Cerebral cortex (tissue), 2 donors: ENCODE data around the gene ETS1.

GRCh38 chr11:126329498-126330072, 25.7 kb downstream of the DCPS start:
- PRO-cap, 2 experiments: no peak in any of the 2 experiments

- PRO-cap, 2 experiments: no peak in any of the 2 experiments
These were observed 2.8 kb downstream of the ST3GAL4 start for GRCh38 chr11:126358119-126358768.

- PRO-cap, 2 experiments: no peak in any of the 2 experiments
These were observed 10.7 kb downstream of the ST3GAL4 start for GRCh38 chr11:126365888-126366839.

- PRO-cap, 2 experiments: no peak in any of the 2 experiments
These were observed 11.5 kb downstream of the ST3GAL4 start for GRCh38 chr11:126366840-126367481.

DNA sequence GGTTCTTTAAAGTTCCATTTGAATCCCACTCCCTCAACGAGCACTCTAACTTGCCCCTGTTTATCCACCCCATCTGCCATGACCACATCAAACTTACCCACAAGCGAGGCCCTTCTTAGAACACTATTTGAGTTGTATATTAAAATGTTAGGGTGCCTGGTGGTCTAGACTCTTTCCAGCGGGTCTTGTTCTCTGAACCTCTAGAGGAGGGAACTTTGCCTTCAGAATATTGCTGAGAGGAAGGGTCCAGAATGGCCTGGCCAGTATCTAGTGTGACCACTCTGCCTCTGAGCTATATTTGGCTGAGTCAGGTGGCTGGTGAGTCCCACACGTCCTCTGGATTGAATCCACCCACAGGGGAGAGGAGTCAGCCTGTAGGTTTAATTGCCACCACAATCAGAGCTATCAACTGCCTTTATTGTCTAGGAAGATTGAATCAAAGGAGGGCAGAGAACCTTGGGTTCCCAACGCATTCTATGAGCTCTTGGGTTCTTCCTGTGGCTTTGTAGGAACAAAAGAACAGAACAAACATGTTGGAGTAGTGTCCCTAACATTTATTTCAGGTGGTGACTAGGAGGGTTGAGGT, 67.6 kb downstream of the ST3GAL4 start:
- PRO-cap, 2 experiments: no peak in any of the 2 experiments

GRCh38 chr11:126685668-126686158, 314.9 kb downstream of the KIRREL3 start:
- PRO-cap, 2 experiments: no peak in any of the 2 experiments

- PRO-cap, 2 experiments: no peak in any of the 2 experiments
These were observed 78.5 kb downstream of the KIRREL3 start for GRCh38 chr11:126922009-126922445.

- PRO-cap, 2 experiments: no peak in any of the 2 experiments
These were observed 627.7 kb upstream of the KIRREL3 start for GRCh38 chr11:127628219-127628646.

DNA sequence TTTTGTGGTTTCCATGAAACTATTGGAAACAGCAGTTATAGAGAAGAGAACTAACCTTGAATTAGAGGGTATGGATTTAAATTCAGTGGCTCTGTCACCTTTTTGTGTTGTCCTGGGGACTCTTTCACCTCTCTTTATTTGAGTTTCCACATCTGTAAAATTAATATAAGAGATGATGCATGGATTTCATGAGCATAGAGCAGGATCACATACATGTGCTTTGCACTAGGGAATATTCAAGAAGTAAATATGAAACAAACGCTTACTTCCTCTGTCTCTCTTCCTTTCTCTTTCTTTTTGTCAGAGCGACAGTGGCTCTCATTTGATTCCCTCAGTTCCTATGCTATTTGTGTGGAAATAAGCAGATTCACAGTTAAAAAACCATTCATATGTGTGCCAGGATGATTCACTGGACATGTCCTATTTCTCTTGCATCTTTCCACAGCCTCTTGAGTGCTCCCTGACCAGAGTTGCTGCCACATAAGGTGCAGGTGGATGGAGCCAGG, 533.1 kb downstream of the ETS1 start:
- PRO-cap, 2 experiments: no peak in any of the 2 experiments

DNA sequence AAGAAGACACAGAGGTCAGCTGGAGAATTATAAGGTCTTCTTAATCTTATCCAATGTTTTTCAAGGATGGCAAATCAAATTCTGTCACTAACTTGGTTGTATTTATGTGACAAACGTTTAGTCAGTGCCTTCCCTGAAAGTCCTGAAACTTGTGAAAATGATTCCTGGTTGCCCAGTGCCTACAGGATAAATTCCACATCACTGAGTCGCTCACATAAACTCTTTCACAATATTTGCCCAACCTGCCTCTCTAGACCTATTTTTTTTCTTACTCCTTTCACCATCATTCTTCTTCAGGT, 379.7 kb downstream of the ETS1 start:
- PRO-cap, 2 experiments: no peak in any of the 2 experiments

DNA sequence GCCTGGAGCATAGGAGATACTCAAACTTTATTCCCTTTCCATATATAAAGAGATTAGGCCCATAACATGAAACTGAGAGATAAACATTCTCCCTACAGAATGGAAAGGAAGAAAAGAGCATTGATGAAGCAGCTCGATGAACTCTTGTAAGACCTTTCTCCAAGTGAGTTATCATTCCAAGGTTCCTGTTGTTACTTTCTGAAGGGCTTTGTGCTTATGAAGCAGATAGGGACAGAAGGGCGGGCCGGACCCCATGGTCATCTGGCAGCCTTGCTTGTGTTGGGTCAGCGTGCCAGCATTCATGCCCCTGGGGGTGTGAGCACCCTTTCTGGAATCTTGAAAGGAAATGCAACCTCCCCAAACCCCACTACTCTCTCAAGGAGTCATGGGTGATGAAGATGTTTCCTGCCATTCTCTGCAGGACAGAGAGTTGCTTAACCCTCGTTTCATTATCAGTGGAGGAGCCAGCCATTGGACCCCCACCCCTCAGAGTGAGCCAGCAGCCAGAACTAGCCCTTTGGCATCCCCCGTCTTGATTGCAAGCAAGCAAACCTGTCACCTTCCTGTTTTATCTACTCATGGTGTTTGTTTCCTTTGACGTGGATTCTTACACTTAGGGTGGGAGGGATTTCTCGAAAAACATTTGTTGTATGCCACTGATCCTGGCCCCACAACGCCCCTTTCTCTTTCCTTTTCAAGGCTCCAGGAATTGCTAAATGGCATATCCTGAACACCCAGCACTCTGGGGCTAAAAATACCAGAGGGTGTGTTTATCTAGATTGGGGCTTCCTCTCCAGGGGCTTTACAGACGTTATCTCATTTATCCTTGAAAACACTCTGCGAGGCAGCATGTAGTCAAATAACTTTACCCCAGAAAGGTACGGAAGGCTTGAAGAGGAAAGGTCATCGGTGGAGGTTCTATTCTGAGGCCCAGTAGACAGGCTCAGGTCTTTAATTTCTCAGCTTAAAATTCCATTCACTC, 258.3 kb downstream of the ETS1 start:
- PRO-cap, 2 experiments: no peak in any of the 2 experiments

GRCh38 chr11:128330186-128330680, 257.1 kb downstream of the ETS1 start:
- PRO-cap, 2 experiments: no peak in any of the 2 experiments

DNA sequence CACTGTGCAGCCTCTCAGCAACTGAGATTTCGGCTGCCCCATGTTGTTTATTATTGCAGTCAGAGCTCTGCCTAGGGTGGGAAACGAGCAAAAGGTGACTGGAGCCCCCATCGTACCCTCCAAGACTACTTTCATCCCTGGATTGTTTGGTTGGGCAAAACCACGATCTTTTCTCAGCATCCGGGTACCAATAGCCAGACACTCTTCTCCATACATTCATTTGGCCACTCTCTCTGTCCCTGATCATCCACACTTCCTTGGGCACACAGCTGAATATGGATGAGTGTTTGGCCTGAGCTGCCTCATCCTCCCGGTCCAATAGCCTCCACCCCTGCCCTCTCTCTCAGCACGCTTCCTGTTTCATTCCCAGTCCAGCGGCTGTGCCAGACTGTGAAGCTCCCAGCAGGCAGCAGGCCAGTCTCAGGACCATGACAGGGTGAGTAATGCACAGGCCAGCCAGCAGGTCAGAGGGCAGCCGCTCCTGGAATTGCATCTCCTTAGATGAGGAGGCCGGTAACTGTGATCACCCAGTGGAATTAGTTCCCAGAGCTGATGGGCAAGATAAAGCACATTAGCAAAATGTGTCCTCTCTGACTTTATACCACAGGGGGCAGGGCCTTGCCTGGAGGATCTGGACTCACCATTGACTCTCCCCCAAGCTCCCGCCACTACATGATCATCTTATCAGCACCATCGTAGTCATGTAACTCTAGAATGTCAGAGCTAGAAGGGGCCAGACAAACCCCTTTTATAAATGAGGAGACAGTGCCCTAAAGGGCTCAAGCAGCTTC, 251.2 kb downstream of the ETS1 start:
- PRO-cap, 2 experiments: no peak in any of the 2 experiments

DNA sequence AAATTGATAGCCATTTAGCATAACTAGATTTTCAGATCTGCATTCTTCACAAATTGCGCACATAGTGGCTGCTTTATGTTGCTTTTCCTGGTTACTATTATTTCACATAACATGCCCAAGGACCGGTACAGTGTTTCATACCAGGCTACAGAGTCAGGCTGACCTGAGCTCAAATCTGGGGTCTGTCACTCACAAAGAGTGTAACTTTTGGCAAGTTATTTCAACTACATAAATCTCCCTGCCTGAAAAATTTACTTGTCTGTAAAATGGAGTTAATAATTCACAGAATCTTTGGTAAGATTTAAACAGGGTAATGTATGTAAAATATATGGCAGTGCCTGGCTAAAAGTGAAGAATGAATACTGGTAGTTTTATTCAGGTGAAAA, 49.0 kb downstream of the ETS1 start:
- PRO-cap, 2 experiments: no peak in any of the 2 experiments

DNA sequence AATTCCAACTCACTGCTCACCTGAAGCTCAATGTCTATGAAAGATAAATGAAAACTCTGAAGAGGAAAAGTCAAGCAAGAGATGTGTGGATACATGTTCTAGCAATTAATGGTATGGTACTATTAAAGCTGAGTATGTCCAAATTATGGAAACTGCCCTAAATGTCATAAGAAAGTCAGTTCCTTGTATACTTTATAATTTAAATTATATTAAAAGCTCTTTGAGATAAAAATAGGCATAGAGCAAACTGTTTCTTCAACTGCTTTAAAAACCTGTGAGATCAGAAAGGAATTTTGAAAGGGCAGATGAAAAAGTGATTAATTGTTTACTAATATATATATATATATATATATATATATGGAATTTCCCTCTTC, 43.4 kb downstream of the ETS1 start:
- PRO-cap, 2 experiments: no peak in any of the 2 experiments

DNA sequence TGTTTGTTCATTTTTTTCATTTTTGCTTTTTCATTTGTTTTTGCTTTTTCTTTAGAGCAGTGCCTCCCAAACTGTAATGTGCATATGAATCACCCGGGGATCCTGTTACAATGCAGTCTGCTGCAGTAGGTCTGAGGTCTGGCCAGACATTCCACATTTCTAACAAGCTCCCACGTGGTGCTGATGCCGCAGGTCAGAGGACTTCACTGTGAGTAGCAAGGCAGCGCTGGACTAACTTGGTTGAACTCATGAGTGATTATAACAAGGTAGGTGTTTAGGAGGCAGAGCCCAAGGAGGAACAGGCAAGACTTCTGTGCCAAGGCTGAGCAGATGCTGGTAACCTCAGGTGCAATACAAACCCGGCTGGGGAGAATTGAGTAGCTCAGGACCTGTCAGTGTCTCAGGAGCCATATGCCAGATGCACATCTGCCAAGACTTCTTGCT, 4.4 kb downstream of the ETS1 start:
- PRO-cap, 2 experiments: no peak in any of the 2 experiments

- PRO-cap, 2 experiments: no peak in any of the 2 experiments
These were observed at the start of gene ETS1 for GRCh38 chr11:128587378-128588028. ETS1 (minus strand) TSS chr11:128587558.

DNA sequence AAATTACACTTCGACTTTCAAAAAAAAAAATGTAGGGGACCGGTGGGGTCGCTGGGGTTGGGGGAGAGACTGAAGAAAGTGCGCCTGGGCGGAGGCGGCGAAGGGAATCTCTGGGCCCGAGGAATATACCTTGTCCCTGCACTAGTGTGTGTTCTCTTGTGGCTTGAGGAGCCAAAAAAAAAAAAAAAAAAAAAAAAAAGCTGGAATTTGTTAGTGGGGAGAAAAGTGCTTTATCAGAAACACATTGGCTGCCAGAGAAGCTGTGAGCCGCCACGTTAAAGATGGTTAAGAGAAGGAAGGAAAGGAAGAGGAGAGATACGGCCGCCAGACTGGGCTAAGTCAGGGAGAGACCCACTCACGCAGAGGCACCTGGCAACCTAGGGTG, 8.3 kb upstream of the FLI1 start:
- PRO-cap, 2 experiments: peak in 1 of 2 experiments; most common plus-strand start position 327 of the sequence (in 1)

- PRO-cap, 2 experiments: no peak in any of the 2 experiments
These were observed 3.2 kb downstream of the FLI1 start for GRCh38 chr11:128696783-128697712.

GRCh38 chr11:128722436-128722967, 28.6 kb downstream of the FLI1 start:
- PRO-cap, 2 experiments: no peak in any of the 2 experiments